ENCODE measurements around the genes ABI3BP and NXPE3.

- PRO-cap = no peak
These were observed 17.9 kb upstream of the ADGRG7 start for GRCh38 chr3:100591341-100591968.

GRCh38 chr3:100993111-100993760, at the start of gene ABI3BP:
ABI3BP (minus strand) TSS chr3:100993421.
- PRO-cap = no peak

DNA sequence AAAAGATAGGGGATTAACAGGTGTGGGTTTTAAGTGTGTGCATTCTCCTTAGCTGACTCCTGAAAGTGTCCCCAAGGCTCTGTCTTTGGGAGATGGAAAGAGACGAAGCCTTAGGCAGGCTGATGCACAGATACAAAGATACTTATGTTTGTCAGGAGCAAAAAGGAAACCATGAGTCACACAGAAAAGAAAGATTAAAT, 23.8 kb upstream of the ABI3BP start:
- PRO-cap = no peak

- PRO-cap = no peak
These were observed 17.5 kb upstream of the SENP7 start for GRCh38 chr3:101530465-101531039.

DNA sequence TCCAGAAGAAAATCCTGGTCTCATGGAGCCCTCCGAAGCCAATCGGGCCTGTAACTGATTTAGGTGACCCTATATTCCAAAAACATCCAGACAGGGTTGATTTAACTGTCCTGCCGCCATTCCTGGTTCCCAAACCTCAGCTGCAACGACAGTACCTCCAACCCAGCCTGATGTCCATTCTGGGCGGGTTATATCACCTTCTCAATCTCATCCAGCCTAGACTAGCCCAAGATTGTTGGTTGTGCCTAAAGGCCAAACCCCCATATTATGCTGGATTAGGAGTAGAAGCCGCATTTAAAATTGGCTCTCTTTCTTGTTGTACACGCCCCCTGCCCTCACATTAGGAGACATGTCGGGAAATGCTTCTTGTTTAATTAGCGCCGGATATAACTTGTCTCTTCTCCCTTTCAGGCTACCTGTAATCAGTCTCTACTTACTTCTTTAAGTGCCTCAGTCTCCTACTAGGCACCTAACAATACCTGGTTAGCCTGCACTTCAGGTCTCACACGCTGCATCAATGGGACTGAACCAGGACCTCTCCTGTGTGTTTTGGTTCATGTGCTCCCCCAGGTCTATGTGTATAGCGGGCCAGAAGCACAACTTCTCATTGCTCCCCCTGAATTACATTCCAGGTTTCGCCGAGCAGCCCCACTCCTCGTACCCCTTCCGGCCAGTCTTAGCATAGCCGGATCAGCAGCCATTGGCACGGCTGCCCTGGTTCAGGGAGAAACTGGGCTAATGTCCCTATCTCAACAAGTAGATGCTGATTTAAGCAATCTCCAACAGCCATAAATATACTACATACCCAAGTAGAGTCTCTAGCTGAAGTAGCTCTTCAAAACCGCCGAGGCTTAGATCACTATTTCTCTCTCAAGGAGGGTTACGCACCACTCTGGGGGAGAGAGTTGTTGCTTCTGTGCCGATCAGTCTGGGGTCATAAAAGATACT, 36.4 kb downstream of the ZBTB11 start:
- PRO-cap = no peak

DNA sequence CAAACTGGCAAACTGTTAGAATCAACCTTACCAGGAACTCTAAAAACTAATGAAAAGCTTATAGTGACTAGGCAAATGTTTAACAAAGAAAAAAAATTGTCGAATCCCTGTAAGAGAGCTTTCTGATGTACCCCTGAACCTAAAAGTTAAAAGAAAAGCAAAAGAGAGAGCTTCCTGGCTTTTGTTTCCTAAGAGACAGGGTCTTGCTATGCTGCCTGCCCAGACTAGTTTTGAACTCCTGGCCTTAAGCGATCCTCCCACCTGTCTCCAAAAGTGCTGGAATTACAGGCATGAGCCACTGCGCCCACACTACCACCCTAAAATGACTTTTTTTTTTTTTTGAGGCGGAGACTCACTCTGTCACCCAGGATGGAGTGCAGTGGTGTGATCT, 23.2 kb downstream of the ZBTB11 start:
- PRO-cap = no peak

- PRO-cap = no peak
These were observed 7.0 kb upstream of the RPL24 start for GRCh38 chr3:101693472-101694027.

DNA sequence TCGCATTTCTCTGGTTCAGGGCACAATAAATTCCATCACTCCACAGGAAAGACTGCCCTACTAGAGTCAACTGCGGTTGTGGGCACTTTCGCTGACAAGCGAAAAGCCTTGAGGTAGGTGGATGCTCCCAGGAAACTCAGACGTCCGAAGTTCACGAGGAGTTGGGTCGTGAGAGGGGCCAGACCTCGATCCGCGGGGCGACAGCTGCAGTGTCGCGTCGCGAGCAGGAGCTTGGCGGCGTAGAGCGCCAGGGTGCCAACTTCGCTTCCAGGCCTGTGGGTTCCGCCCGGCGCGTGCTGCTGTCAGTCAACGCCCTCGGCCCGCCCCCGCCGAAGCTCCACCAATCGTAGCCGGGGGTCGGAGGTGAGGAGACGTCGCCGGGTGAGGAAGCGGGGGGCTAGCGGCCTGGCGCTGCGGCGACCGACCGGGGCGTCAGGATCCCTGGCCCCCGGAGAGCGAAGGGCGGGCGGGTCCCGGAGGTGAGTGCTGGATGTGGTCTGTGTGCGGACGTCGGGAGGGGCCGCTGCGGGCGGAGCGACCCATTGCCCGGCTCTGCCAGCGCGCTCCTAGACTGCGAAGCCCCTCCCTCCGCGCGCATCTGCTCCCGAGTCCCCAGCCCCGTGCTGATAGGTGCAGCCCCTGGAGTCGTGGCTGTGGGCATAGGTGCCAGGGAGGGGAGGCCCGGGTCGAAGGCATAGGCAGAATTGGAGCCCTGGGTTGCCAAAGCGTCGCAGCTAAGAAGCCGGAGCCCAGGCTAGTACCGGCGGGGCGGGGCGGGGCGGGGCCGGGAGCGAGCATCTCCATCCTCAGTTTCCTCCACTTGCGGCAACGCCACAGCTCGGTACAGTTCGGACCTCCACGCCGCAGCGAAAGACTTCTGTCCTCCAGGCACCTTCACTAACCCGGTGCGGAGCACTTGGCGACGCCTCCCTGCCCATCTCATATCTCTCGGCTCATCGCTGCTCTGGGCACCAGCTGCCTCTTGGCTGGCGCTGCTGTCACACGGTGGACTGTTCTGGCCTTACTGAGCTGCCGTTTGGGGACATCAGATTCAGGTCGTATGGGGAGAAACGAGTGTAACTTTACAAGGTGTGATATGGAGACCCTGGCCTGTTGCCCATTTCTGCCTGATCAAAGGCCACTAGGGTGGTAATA, at the start of gene NXPE3:
Gene NXPE3 (plus strand): TSS at position 366 of the 1,155 bp plus-strand sequence.
- PRO-cap = bidirectional peak, plus-strand start at position 360 of the sequence, minus-strand start at position 254 of the sequence

GRCh38 chr3:101791728-101792472, 12.9 kb downstream of the NXPE3 start:
- PRO-cap = no peak

- PRO-cap = no peak
These were observed 978 bp upstream of the NFKBIZ start for GRCh38 chr3:101848380-101848691.

- PRO-cap = no peak
These were observed 3.7 kb downstream of the NFKBIZ start for GRCh38 chr3:101853020-101853483.

- PRO-cap = no peak
These were observed 10.3 kb downstream of the NFKBIZ start for GRCh38 chr3:101859343-101860218.

DNA sequence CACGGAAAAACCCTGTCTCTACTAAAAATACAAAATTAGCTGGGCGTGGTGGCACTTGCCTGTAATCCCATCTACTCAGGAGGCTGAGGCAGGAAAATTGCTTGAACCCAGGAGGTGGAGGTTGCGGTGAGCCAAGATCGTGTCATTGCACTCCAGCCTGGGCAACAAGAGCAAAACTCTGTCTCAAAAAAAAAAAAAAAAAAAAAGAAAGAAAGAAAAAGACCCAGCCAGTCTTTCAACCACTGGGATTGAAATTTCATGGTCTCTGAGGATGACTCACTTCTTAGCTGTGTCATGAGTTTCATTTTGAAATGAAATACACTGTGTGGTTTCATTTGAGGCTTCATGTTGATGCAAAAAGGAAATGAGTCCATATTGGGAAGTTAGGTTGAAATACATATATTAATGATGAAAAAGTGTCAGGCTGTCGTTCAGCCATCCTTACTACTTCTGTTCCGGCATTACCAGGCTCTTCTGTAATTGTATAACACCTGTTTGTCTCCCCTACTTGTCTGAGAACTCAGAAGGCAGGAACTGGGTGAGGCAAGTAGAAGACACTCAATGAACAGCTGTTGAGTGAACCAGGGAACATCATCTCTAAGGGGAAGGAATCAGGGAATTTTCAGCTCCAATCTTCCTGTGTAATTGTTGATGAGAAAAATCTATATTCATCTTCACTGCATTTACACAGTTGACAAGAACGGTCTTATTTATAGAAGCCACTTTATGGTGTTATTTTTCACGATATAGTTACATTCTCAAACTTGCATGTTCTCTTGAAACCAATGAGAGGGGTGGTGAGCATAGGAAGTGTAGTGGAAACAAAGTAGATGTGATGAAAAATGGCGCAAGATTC, 87.4 kb downstream of the NFKBIZ start:
- PRO-cap = no peak

DNA sequence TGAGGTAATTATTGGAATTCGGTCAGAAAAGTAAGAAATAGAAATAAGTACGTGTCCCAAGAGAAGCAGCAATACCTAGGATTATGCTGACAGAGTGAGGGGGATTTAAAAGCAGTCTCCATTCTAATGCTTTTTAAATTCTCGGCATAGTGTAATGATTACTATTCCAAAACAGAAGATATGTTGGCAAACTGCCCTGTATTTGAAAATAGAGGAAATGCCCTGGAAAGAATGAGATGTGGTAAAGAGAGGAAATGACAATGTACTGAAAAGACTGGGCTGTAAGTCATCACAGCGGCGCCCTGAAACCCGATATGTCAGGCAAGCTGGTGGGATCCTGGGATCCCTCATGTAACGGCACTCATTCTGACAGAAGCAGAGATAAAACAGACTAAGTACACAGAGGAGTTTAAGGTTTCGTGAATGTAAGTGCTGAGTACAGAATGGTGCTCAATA, 91.2 kb downstream of the NFKBIZ start:
- PRO-cap = no peak

DNA sequence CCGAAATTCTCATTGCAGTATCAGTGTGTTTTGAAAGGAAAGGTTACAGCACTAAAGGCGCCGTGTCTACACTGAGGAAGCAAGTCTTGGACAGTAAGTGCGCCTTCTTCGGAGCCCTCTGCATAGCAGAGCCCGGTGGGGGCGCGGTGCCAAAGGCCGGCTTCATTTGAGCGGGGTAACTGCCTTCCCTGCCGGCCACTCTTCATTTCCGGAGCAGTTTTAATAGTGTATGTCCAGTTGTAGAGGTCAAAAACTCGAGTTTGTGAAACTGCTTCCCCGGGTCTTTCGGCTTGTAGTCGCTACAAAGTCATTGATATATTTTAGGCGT, 2.7 kb downstream of the ALCAM start:
- PRO-cap = no peak

- PRO-cap = no peak
These were observed 39.7 kb downstream of the ALCAM start for GRCh38 chr3:105406218-105407098.

DNA sequence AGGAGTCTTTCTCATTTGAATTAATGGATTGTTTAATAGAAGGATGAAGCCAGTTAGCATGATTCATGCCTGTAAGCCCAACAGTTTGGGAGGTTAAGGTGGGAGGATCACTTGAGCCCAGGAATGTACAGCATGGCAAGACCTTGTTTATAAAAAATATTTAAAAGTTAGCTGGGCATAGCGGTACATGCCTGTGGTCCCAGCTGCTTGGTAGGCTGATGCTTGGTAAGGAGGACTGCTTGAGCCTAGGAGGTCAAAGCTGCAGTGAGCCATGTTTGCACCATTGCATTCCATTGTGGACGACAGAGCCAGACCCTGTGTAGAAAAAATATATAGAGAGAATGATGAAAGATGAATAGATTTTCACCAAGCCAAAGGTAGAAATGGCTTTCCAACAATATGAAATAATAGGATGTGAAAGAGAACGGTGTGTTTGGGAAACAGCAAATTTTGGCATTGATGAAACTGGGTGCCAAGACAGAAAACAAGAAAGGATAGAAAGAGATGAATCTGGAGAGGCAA, 165.6 kb downstream of the ALCAM start:
- PRO-cap = no peak

- PRO-cap = no peak
These were observed 122.0 kb downstream of the CBLB start for GRCh38 chr3:105746783-105747271.

- PRO-cap = no peak
These were observed 308.0 kb upstream of the CBLB start for GRCh38 chr3:106176688-106177278.

GRCh38 chr3:106912857-106913786, 464.1 kb upstream of the CCDC54 start:
- PRO-cap = no peak

Measured in left common carotid artery plus branches (tissue), 1 donor.